BJ (cell line): ENCODE data around the gene KCNJ12.

DNA sequence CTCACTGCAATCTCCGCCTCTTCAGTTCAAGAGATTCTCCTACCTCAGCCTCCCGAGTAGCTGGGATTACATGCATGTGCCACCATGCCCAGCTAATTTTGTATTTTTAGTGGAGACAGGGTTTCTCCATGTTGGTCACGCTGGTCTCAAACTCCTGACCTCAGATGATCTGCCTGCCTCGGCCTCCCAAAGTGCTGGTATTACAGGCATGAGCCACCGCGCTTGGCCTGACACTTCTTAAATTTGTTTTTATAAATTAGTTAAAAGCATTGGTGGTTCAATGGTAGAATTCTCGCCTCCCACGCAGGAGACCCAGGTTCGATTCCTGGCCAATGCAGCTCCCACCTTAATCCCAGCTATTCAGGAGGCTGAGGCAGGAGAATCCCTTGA is 7.1 kb downstream of the ULK2 start:
- CAGE, long polyA plus RNA: no peak
- RRBS: no CpG with 5 or more reads among the region's 9 CpGs

DNA sequence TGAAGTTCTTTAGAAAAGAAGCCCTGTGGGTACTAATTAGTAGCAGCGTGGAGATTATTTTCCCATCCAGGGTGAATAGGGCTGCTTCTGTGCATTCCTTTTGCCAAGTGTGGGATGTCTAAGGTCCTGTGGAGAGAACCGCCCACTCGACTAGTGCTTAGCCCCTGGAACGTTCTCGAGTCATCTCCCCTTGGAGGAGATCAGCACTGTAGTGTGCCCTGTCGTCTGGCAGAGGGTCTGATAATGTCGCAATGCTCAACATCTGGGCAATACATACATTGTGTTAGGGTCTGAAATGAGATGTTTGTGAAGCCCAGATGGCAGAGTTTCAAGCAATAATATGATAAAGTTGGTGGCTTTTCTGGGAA is 64.8 kb downstream of the SPECC1 start:
- CAGE, long polyA plus RNA: no peak
- RRBS: no CpG with 5 or more reads among the region's 7 CpGs

GRCh38 chr17:20092395-20092847 is 83.3 kb downstream of the SPECC1 start:
- CAGE, long polyA plus RNA: no peak
- RRBS: no CpG with 5 or more reads among the region's 5 CpGs

GRCh38 chr17:20095777-20096072 is 86.6 kb downstream of the SPECC1 start:
- CAGE, long polyA plus RNA: no peak
- RRBS: no CpG with 5 or more reads among the region's 5 CpGs

DNA sequence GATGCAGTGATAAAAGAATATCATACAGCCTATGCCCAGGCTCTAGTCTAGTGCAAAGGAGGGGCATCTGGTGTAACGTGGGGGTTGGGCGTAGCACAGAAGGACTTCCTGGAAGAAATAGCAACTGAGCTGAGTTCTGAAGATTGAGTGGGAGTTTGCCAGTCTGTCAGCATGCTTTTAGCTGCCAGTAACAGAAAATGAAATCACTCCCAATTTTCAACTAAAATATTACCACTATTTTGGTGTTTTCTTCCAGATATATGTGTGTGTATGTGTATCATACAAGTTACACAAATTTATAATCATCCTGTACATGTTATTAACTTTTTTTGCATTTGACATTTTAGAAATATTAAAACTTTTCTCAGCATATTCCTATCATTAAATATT is 197.0 kb downstream of the SPECC1 start:
- CAGE, long polyA plus RNA: no peak
- RRBS: no CpG with 5 or more reads among the region's 2 CpGs

GRCh38 chr17:20313700-20314352 is 153.5 kb downstream of the LGALS9B start:
- CAGE, long polyA plus RNA: no peak
- RRBS: no CpG with 5 or more reads among the region's 10 CpGs

DNA sequence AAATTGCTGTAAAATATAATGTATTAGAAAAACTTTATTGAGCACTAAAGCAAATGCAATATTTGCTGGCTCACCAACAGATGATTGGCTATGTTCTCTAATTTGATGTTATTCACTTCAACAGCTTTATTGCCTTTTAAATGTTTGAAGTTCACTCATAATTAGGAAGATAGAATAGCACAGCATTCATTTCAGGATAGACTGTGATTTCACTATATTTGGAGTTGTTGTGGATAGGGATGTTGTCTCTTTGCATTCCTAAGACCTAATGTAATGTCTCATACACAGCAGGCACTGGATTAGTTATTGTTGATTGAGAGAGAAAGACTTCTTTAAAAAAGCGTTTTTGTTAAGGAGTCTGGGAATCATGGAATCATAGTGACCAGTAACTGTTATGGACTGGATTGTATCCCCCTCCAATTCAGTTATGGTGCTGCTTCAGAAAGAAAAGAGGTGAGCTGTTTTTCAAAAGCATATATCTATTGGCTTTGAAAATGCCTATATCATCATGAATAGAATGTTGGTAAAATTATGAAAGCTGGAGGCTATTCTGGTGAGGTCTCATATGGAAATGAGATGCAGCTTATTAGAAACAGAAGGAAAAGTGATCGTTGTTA is 122.0 kb downstream of the USP22 start:
- CAGE, long polyA plus RNA: no peak
- RRBS: no CpG with 5 or more reads among the region's 2 CpGs

DNA sequence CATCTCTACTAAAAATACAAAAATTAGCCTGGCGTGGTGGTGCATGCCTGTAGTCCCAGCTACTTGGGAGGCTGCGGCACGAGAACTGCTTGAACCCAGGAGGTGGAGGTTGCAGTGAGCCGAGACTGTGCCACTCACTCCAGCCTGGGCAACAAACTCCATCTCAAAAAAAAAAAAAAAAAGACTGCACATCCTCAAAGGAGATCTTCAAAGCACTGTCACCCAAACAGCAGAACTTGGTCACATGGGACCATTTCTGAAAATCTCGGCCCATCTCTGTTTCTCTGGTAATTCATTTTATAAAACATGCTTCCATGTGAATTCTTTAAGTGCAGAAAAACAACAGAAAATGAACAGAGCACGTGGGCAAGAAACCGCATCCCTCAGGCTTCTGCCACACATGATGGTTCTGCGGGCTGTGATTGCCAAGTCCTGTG is 41.9 kb downstream of the USP22 start:
- CAGE, long polyA plus RNA: no peak
- RRBS: no CpG with 5 or more reads among the region's 8 CpGs

DNA sequence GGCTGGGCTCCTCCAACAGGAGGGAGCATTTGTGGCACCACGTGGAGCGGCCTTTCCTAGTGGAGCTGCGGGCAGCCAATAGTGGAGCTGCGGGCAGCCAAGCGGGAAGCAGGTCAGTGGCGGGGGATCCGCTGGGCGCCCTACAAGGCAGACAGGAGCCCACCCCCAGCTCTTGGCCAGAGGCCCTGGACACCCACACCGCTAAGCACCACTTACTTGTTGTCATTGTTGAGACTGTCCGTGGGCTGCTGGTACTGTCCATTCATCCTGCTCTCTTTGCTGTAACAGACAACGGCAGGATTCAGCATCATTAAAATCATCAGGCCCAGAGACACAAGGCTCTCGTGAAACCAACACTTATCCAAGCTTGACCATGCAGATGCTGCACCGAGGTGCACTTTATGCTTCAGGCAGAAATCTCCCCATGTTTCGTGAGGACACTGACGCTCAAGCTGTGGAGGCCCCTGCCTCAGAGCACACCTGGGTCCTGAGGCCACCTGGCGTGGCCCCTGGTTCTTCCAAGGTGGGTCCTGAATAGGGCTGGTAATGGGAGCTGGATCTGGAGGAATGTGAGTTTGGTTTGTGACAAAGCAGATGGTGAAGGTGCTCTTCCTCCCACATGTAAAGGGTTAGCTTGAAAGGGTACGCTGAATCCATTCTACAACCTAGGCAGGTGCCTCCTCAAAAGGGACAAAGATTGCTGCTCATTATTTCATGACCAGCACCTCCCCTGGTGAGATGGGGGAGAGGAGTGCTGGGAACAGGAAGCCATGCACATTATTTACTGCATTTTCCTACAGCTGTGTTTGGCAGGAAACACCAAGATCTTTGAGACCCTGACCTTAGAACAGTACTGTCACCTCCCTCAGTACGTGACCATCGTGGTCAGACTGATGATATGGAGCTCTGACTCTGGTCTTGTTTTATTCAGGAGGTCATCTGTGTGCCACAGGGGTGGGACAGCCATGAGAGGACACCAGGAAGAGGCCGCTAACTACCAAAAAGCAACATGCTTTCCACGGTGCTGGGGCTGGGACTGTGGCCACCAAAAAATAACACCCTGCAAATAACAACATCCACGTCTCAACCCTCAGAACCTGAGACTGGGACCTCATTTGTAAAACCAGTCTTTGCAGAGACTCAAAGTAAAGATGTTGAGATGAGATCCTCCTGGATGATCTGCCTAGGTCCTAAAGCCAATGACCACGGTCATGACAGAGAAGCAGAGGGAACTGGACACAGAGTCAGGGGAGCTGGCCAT is 37.7 kb downstream of the USP22 start:
- CAGE, long polyA plus RNA: no peak
- RRBS: no CpG with 5 or more reads among the region's 23 CpGs

DNA sequence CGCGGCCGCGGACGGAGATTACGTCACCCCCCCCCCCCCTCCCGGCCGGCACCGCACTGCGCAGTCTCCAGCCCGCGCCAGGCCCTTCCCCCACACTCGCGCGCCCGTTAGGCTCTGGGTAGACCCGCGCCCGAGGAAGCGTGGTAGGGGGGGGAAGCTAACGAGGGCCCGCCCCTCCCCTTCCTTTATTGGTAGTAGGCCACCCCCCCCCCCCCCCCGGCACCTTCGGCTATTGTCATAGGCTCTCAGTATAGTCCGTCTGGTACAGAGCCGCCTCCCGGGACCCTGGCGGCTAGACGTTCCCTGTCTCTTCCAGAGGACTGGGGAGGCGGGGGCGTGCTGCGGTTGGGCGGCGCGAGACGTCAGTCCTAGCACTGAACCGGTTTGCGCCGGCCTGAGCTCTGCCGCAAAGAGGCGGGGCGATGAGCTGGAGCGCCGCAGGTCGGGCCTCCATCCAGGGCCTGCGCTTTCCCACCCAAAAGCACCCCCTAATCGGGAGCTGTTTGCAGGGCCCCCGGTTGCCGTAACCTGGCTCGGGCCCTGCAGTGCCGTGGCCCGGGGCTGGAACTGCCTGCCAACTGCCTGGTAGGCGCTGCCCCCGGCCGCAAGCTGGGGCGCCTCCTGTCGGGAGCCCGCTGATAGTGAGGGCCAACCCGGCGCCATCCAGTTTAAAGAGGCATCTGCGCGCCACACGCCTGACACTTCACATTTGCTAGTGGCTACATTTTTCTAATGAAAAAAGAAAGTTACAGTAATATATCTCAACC is 470 bp upstream of the USP22 start:
- CAGE, long polyA plus RNA: no peak
- RRBS: 1% methylated on average over 24 of the region's 63 CpGs

GRCh38 chr17:21198257-21198787 is 15.6 kb downstream of the TMEM11 start:
- CAGE, long polyA plus RNA: no peak
- RRBS: no CpG with 5 or more reads among the region's 27 CpGs

GRCh38 chr17:21227923-21228793 is 14.2 kb upstream of the TMEM11 start:
- CAGE, long polyA plus RNA: no peak
- RRBS: no CpG with 5 or more reads among the region's 12 CpGs

- CAGE, long polyA plus RNA: no peak
- RRBS: 3% methylated on average over 5 of the region's 23 CpGs
Observed at GRCh38 chr17:21287747-21288883, 3.6 kb downstream of the MAP2K3 start.

DNA sequence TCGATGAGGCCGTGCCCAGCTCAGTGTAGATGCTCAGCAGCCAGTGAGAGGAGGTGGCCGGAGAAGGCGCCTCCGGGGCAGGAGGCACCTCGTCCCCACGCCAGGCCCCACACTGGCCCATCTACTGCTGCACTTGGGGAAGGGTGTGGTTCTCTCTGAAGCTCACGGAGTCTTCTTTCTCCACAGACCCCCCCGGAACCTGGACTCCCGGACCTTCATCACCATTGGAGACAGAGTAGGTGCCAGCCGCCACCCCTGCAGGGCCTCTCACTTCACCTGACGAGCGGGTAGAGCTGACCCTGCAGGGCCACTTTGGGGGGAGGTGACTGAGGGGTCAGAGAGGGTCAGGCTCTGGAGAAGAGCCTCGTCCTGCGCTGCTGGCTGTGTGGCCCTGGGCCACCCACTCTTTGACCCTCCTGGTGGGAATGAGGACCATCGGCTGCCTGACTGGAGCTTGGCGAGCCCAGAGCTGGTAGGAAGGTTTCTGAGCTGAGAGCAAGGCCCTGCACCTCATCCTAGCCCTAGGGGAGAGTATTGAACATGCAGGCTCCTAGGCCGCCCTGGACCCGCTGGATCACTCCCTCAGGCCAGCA is 14.3 kb downstream of the MAP2K3 start:
- CAGE, long polyA plus RNA: no peak
- RRBS: no CpG with 5 or more reads among the region's 19 CpGs

- CAGE, long polyA plus RNA: no peak
- RRBS: 5% methylated on average over 47 of the region's 97 CpGs
Observed at GRCh38 chr17:21375868-21376792, at the start of gene KCNJ12. TSS of gene KCNJ12 (plus strand) at chr17:21376357.

DNA sequence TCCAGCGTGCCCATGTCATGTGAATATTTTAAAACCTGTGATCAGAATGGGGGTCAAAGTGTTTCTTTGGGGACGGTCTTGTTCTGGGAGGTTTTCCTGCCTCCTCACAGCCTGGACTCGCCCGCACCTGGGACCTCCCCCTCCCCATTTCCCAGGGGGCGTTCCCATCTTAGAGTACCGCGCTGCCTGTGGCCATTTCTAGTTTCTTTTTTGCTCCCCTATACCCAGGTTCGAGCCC is 1.5 kb downstream of the KCNJ12 start:
- CAGE, long polyA plus RNA: no peak
- RRBS: no CpG with 5 or more reads among the region's 8 CpGs

GRCh38 chr17:21419059-21420111 is 43.2 kb downstream of the KCNJ12 start:
- CAGE, long polyA plus RNA: no peak
- RRBS: no CpG with 5 or more reads among the region's 30 CpGs

- CAGE, long polyA plus RNA: no peak
- RRBS: no CpG with 5 or more reads among the region's 18 CpGs
Observed at GRCh38 chr17:27344929-27345978, 51.3 kb downstream of the WSB1 start.

GRCh38 chr17:27354281-27354794 is 60.4 kb downstream of the WSB1 start:
- CAGE, long polyA plus RNA: no peak
- RRBS: 18% methylated on average over 4 of the region's 14 CpGs

- CAGE, long polyA plus RNA: no peak
- RRBS: no CpG with 5 or more reads among the region's 17 CpGs
Observed at GRCh38 chr17:27540267-27541133, 84.3 kb downstream of the KSR1 start.